Metanephros (tissue), 2 donors: ENCODE results near the genes CFAP410, LRRC3, KRTAP10-4 and KRTAP10-10.

GRCh38 chr21:44331410-44332195, 7.6 kb downstream of the CFAP410 start:
- RAMPAGE, long total RNA, result no peak

- RAMPAGE, long total RNA, result no peak
Measured at GRCh38 chr21:44338851-44339640, at the start of gene CFAP410. TSS of gene CFAP410 (minus strand) at chr21:44339390.

- RAMPAGE, long total RNA, result no peak
Measured at GRCh38 chr21:44362934-44363264, 9.5 kb downstream of the TRPM2 start.

GRCh38 chr21:44380195-44380394, 26.7 kb downstream of the TRPM2 start:
- RAMPAGE, long total RNA, result no peak

GRCh38 chr21:44424944-44426082, 30.0 kb upstream of the LRRC3 start:
- RAMPAGE, long total RNA, result no peak

GRCh38 chr21:44455095-44455598, at the start of gene LRRC3:
TSS of gene LRRC3 (plus strand) at chr21:44455510.
- RAMPAGE, long total RNA, result no peak

DNA sequence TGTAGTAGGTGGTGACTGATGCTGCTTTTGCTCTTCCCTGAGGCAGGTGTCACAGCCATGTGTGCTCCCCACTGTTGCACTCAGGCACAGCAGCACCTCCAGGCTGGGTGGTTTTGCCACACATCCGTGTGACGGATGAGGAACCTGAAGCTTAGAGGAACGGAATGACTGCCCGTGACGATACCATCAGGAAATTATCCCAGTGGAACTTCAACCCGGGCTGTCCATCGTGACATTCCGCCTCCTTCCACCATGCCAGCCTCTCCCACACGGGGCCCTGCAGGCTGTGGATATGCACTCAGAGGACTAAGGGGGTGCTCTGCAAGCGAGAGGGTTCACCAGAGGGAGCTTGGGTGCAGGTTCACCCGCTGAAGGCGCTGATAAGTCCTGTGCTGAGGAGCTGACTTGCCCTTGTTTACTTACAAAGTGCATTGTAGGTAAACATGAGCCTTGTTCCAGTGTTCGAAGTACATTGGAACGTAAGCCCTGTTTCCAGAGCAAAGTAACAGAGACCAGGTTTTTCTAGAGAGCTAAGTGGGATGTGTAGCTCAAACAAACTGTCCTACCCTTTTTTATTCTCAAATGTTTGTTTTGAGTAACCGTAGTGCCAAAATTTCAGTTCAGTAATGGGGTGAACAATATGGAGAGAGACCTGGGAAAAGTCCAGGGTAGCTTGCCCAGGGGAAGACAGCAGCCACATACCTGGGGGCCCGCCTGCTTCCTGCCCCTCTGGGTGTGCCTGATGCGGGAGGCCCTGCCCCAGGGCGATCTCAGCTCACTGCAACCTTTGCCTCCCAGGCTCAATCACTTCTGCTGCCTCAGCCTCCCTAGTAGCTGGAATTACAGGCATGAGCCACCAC, 2.4 kb downstream of the LRRC3 start:
- RAMPAGE, long total RNA, result no peak

- RAMPAGE, long total RNA, result no peak
Measured at GRCh38 chr21:44573285-44574129, at the start of gene KRTAP10-4. TSS of gene KRTAP10-4 (plus strand) at chr21:44573729.

- RAMPAGE, long total RNA, result no peak
Measured at GRCh38 chr21:44637062-44637407, at the start of gene KRTAP10-10. TSS of gene KRTAP10-10 (plus strand) at chr21:44637356.

- RAMPAGE, long total RNA, result no peak
Measured at GRCh38 chr21:44722960-44724062, 11.9 kb upstream of the TSPEAR start.

- RAMPAGE, long total RNA, result no peak
Measured at GRCh38 chr21:44955244-44955879, 15.5 kb downstream of the SLX9 start.

- RAMPAGE, long total RNA, result no peak
Measured at GRCh38 chr21:44962145-44963057, 22.6 kb downstream of the SLX9 start.

GRCh38 chr21:44969761-44970525, 30.1 kb downstream of the SLX9 start:
- RAMPAGE, long total RNA, result no peak

DNA sequence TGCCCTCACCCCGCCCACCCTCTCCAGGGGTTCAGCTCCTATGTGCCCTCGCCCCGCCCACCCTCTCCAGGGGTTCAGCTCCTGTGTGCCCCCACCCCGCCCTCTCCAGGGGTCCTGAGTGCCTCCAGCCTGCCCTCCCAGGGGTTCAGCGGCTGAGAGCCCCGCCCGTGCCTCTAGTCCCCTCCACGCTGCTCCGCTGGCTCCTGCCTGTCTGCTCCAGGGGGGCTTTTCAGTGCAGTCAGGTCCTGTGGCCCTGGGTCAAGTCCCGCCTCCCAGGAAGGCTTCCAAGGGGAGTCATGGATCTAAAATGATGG, 33.7 kb downstream of the SLX9 start:
- RAMPAGE, long total RNA, result no peak

- RAMPAGE, long total RNA, result no peak
Measured at GRCh38 chr21:45029576-45030252, 44.7 kb upstream of the ADARB1 start.

- RAMPAGE, long total RNA, result no peak
Measured at GRCh38 chr21:45126070-45126755, 51.8 kb downstream of the ADARB1 start.

DNA sequence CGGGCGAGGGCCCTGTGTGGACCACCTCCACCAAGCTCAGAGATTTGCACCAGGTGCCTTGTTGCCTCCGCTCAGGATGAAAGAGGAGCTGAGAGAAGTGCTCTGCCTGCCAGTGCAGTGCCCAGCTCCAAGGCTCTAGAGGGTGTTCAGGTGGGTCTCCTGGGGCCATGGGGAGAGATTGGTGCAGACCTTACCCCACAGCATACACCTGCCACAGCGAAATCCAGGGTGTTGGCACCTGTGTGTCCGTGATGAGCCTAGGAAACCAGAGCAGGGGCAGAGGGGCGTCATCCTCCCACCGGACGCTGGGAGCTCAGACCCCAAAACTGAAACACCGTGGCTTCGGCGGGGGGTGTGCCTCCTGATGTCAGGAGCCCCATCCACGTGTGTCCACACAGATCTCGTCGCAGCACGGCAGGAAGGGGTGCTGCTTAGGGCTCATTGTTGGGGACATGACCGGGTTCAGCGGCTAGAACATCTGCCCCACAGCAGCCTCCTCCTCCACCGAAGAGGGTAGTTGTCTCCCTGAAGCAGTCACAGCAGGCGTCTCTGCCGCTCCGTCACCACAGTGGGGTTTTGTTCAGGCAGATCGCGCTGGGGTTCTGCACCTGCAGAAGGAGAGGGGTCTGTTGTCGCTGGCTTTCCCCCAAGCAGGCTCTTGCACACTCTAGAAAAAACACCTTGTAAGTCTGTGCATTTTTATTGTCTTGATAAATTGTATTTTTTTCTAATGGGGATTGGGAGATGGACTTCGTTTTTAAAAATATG, 64.1 kb downstream of the POFUT2 start:
- RAMPAGE, long total RNA, result no peak

- RAMPAGE, long total RNA, result no peak
Measured at GRCh38 chr21:45225776-45226358, 61.8 kb downstream of the POFUT2 start.

DNA sequence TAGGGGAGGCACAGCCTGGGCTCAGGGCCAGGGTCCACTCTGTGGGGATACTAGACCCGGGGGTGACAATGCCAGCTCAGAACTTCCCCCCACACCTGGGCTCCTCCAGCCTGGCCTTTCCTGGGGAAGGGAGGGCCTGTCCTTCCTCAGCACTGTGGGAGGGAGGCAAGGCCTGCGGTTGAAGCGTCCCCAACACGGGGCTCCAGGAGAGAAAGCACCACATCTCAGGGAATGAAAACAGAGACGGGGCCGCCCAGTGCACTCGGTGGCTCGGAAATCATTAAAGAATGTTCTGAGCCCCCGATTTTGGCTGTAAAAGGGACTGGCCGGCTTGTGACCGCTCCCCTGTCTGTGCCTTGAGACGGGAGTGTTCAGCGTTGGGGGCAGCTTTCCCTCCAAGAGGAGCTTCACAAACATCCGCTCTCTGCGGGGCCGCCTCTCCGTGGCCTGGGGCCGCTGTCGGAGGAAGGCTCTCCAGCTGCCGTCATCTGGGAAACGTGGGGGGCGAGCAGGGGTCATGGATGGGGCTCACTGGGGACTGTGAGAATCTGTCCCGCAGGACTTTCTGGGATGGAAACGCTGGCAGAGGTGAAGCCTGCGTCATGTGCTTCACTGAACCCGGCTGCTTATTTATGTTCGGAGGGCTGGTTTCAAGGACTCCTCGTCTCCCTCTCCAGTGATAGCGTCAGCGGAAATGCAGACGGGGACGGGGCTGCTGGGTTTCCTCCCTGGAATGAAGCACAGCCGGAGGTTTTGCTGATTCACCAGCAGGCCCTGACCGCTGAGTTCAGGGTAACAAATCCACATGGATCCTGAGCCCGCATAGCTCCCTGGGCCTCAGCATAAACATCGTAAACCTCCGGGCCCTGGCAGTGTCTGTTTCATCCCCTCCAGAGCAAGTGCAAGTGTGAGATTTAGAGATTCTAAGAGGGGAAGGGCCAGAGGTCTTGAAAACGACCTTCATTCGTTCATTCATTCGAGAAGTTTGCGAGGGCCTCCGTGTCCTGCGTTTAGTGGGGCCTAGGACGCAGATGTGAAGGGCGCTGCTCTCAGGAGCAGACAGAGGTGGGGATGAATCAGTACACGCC, 6.8 kb upstream of the POFUT2 start:
- RAMPAGE, long total RNA, result no peak

DNA sequence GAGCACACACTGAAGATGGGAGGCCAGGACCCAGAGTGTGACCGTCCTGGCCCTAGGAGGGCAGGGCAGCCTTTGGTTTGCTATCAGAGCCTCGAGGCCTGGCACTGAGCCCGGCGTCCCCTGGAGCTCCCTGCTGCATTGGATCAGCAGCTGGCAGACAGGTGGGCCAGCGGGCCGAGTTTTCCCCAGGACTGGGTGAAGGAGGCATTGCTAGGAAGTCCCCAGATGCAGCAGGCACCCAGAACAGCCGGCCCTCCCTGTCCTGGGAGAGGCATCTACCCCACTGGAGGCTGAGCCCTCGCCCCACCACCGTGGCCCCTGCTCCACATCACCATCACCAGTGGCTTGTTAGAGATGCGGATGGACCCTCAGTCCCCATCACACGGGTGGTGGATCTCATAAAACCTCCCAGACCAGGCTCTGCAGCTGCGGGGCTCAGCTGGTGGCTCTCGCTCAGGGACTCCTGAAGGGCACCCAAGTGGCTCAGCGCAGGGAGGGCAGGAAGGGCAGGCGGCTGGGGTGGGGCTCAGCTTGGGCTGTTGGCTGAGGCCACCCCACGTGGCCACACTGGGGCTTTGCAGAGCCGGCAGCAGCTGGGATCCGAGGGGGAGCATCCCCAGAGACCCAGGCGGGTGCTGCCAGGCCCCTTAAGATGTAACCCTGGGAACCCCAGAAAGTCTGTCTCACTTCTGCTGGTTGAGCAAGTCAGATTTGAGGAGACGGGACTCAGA, 32.8 kb upstream of the POFUT2 start:
- RAMPAGE, long total RNA, result no peak